Camera-type eye (tissue), 1 donor: Measurements from ENCODE around the gene LRP8.

- RAMPAGE, long total RNA: no peak
Observed at GRCh38 chr1:53060435-53061150, 1.4 kb upstream of the PODN start.

DNA sequence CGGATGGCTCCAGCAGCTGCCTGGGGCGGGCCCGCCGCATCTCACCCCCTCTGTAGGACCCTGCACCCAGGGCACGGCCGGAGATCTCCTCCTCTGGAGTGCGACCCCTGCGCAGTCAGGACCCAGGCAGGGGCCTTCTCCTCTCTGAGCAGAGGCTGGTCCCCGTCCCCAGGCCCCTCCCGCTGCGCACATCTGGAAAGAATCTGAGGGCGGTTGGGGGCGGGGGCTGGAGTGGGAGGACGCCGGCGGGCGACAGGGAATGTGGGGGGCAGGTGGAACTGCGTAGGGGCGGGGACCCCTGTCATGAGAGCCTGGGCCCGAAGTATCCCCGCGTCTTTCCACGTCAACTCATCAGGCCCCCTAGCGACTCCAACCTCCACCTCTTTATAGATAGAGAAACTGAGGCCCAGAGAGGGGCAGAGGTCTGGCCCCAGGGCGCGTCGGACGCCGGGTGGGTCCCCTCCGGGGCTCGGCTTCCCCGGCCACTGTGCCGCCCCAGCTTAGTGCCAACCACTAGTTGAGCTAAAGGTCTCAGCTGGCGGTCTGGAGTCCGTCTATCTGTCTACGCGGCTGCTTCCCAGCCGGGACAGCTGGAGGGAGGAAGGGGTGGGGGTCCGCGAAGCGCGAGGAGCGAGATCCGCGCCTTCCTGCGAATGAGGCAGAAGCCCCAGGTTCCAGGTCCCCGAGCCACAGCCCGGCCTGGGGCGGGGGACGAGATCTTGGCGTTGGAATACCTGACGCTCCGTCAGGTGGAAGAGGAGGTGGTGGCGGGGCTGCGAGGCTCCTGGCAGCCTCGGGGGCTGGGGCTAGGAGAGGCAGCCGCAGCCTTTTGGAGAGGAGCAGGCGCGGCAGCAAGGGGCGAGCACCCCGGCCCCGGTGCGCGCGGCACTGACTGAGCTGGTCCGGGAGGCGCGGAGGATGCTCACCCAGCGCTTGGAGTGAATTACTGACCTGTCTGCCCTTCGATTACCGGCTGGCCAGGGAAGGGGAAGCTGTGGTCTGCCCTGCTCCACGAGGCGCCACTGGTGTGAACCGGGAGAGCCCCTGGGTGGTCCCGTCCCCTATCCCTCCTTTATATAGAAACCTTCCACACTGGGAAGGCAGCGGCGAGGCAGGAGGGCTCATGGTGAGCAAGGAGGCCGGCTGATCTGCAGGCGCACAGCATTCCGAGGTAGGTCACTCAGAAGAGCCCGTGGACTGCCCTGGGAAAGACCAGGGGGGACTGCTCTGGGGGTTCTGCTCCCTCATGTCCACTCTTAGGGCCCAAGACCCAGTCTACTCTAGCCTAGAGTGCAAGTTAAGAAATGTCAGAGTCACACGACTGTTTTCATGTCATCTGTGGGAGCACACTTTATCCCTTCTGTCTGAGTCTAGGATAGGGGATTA is 869 bp downstream of the PODN start:
- RAMPAGE, long total RNA: no peak

DNA sequence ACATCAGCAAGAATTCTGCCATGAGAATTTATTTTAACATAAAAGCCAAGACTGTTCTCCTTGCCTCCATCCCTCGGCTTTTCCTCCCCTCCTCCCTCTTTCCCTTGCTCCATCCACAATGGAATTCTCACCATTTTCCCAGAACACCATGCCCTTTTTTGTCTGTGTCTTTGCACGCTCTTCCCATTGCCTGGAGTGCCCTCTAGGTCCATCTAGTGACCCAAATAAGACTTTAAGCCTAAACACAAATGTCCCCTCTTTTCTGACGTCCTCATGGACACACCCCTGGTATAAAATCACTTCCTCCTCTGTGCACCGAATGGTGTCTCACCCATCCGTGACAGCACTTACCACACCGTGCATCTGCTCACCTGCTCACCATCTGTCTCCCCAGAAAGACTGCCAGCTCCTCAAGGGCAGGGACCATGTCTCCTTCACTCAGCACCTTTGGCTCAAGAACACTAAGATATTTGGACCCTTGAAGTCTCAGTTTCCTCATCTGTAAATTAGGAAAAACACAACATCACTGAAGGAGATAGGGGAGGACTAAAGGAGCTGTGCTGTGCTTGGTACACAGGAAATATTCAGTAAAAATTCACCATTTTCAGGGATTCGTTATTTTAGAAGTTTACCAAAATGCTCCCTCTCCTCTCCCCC is 23.8 kb upstream of the CPT2 start:
- RAMPAGE, long total RNA: no peak

DNA sequence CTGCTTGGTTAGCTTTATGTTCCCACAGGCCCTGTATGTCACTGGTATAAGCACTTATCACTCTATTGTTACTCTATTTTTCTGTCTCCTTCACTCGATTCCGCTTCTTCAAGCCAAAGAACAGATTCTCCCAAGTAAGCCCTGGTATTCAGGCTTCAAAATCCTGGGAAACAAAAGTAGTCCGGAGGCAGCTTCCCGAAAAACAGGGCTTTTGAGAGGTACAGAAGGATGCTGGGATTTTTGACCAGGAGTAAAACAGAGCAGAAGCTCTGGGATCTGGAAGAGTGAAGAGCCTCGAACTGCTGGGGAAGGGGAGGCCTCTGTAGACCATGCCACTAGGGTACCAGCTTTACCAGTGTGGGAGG is 932 bp downstream of the CZIB start:
- RAMPAGE, long total RNA: no peak

DNA sequence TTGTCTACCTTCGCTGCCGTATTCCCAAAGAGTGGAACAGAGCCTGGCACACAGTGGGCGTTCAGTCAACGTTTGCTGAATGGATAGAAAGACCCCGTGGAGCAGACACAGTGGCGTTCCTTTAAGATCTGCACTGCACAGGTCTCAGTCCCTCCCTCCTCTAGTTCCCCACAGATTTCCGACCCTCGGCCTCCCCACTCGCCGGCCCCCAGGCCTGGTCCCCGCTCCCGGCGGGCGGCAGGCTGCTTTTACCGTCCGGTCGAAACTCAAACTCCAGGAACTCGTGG is 266 bp downstream of the MAGOH start:
- RAMPAGE, long total RNA: no peak

DNA sequence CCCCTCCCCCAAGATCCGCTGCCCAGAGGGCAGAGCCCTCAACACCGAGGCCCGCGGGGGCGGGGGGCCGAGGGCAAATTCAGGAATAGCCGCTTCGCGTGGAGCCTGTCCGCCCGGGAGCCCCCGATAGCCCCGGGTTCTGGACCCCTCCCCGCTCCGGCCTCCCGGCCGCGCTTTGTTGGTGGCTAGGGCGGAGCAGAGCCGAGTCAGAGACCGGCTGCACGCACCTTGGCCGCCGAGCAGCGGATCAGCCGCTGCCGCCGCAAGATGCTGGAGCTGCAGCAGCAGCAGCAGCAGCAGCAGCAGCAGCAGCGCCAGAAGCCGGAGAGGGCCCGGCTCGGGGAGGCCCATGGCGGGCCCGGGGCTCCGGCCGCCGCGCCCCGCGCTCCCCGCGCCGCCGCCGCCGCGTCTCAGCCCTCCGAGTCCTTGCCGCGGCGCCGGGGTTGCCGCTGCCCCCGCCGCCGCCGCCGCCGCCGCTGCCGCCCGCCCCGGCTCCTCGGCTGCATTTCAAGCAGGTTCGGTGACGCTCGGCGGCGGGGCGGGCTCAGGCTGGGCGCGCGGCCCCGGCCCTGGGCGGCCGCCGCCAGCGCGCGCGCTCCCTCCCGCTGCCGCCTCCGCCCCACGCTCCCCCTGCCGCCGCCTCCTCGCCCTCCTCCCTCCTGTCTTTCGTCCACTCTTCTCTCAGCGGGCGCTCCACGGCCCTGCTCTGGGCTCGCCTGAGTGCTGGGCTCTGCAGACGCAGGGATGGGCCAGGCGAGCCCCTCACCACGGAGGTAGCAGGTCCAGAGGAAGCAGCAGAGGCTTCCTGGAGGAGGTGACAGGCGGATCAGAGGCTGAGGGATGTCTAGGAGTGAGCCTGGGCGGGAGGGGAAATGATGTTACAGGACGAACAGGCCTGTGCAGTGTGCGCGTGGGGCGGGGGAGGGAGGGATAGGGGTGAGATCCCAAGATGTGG is at the start of gene LRP8:
TSS of gene LRP8 (minus strand) at position 509 of the 955 bp plus-strand sequence.
- RAMPAGE, long total RNA: no peak

DNA sequence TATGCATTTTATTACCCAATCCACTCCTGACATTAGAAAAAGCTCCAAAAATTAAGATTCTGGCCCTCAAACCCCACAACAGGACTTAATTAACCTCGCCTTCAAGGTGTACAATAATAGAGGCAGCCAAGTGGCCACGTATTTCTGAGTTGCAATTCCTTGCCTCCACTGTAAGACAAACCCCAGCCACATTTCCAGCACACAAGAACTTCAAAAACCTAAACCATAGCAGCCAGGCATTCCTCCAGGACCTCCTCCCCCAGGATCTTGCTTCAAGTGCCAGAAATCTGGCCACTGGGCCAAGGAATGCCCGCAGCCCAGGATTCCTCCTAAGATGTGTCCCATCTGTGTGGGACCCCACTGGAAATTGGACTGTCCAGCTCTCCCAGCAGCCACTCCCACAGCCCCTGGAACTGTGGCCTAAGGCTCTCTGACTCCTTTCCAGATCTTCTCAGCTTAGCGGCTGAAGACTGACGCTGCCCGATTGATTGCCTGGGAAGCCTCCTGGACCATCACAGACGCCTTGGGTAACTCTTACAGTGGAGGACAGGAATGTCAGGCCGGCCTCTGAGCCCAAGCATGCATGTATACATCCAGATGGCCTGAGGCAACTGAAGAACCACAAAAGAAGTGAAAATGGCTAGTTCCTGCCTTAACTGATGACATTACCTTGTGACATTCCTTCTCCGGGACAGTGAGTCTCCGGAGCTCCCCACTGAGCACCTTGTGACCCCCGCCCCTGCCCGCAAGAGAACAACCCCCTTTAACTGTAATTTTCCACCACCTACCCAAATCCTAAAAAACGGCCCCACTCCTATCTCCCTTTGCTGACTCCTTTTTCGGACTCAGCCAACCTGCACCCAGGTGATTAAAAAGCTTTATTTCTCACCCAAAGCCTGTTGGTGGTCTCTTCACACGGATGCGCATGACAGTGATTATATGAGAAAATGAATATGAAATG is 24.7 kb upstream of the DMRTB1 start:
- RAMPAGE, long total RNA: no peak

GRCh38 chr1:53460395-53460642 is 1.1 kb downstream of the DMRTB1 start:
- RAMPAGE, long total RNA: no peak

GRCh38 chr1:53682020-53682287 is 57.0 kb downstream of the GLIS1 start:
- RAMPAGE, long total RNA: no peak

- RAMPAGE, long total RNA: no peak
Observed at GRCh38 chr1:54058831-54059157, 5.4 kb downstream of the TCEANC2 start.

GRCh38 chr1:54200296-54201046 is 504 bp downstream of the MRPL37 start:
- RAMPAGE, long total RNA: no peak

DNA sequence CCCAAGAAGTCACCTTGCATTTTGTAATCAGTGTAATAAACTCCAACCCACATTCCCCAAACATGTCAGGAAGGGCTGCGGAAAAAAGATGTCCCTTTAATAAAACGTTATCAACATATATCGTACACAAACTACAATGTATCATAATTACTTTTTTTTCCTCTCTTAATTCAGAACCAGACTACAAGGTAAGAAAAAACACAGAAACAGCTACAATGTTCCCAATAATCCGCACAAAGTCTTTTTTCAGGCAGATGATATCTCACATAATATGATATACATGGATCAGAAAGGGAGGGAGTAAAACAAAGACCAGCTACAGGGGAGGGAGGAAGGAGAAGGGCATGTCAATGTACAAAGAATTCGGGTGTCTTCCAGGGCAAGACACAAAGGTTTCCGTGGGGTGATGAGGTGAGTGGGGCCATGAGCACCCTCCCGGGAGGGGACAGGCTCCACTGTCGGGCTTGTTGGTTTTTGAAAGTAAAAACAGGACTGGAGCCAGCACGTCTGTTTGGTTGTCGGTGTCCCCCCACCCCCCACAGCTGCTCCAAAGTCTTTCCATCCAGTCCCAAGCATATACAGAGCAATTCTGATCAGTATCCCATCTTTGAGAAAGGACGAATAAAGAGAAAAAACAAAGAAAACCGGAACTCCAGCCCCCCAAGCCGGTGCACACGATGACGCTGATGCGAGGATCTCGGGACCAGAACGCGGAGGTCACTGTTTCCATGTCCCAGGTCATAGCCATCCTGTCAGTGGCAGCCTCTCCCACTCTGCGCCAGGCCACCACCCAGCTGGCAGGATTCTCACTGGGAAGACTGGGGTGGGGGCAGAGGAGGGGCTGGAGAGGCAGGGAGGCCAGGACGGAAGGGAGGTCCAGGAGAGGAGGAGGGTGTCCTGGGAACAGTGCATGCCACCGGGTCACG is 25.7 kb downstream of the MRPL37 start:
- RAMPAGE, long total RNA: no peak

- RAMPAGE, long total RNA: no peak
Observed at GRCh38 chr1:54230865-54231453, 31.0 kb downstream of the MRPL37 start.

- RAMPAGE, long total RNA: no peak
Observed at GRCh38 chr1:54240522-54241784, 41.0 kb downstream of the MRPL37 start.

- RAMPAGE, long total RNA: no peak
Observed at GRCh38 chr1:54276648-54277770, 77.0 kb downstream of the MRPL37 start.

DNA sequence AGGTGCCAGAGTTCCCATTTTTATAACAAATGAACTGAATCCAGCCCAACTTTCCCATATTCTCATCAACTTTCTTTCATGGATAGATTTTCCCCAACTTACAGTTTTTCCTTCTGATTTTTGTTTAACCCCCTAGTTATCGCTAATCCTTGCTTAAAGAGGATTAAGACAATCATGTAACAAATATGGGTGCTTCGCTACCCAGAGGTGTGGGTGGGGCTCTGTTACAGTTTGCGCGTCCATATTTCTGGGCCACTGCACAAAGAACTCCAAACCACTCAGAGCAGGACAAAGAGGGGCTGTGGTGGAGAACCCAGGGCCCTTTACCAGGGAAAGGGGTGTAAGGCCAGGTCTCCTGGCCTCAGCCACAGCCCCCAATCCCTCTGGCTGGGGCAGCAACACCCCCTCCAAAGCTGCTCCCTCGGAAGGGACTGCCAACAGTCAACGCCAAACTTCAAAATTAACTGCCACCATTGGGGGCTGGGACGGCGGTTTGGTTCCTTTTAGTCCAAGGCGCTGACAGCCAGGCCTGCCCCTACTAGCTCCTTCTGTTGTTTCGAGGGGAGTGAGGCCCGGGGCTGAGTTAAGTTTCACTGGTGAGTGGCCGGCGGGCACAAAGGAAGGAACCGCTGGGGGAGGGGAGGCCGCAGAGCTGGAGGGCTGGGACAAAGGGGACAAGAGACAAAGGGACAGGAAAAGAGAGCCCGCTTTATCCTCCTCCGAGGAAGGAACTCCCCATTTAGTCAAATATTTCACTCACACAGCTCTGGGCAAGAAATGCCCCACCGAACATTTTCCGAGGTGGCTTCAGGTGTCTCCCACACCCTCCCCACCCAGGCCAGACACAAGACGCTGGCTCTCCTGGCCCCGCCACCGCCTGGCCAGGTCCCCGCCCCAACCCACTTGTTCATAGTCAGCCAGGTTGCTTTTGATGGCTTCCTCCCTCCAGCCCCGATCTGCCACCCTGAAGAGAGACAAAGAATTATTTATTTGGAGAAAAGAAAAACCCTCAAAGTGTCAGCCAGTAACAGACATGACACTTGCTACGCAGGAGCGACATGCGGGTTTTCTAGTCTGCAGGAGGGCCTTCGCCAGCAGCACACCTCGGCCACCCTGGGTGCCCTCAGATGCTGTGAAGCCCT is 169.5 kb upstream of the ACOT11 start:
- RAMPAGE, long total RNA: no peak

- RAMPAGE, long total RNA: no peak
Observed at GRCh38 chr1:54403806-54404319, 144.2 kb upstream of the ACOT11 start.

DNA sequence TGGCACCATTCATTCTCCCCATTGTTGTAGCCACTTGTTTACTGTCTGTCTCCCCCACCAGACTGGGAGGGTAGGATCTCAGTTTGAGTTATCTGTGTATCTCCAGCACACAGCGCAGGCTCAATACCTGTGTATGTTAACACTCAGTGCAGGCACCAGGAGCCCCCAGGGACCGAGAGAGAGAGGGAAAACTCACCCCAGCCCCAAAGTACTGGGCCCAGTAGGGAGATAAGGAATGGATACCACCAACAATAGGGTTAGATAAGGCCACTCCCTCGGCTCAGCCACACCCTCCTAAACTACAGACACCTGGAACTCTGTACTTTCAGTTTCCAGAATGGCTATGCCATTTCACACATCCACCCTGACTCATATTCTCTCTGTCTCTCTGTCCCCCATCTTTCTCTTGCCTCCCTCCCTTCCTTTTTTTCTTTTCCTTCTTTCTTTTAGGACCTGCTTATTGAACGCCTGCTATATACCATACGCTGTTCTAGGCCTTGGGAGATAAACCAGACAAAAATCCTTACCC is 138.6 kb upstream of the ACOT11 start:
- RAMPAGE, long total RNA: no peak

- RAMPAGE, long total RNA: no peak
Observed at GRCh38 chr1:54474593-54475225, 73.3 kb upstream of the ACOT11 start.

GRCh38 chr1:54475911-54476782 is 71.9 kb upstream of the ACOT11 start:
- RAMPAGE, long total RNA: no peak